NCI-H460 (cell line): Measurements from ENCODE around the gene CARS2.

RAMPAGE:
- cytosol, long total RNA = no peak
- long total RNA = no peak
- nucleus, long total RNA = no peak
These were observed 128.0 kb downstream of the COL4A1 start for GRCh38 chr13:110178713-110179527.

DNA sequence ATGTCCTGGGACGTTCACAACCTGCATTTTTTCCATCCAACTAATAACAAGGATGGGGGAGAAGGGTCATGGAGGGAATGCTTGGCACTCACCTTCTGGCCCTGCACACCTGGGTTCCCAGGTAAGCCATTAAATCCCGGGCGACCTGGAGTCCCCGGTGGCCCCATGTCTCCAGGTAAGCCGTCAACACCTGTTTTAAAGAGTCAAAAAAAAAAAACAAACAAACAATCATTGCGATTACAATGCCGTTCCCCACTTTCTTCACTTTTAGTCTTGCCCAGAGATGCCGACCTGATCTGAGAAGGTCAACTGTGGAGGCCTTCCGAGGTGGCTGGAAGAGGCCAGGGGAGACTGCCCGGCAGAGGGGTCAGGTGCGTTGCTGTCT, 125.8 kb downstream of the COL4A1 start:
RAMPAGE:
- cytosol, long total RNA = no peak
- long total RNA = no peak
- nucleus, long total RNA = no peak

DNA sequence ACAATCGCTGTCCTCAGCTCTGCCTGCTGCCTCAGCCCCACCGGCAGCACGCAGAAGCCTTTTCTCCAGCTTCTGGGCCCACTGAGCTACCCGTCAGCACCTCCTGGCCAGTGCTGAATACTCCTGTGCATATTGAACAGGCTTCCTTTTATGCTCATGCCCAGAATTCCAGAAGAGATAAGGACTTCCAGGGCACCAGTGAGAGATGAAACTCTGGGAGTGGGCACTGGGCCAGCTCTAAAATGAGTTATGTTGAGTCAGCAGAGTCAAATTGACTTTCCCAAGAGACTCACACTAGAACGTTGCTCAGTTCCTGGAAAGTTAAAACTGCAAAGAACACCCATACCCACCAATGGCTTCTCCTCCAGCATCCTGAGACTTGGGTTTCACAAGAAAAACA, 119.2 kb downstream of the COL4A1 start:
RAMPAGE:
- cytosol, long total RNA = no peak
- long total RNA = no peak
- nucleus, long total RNA = no peak

DNA sequence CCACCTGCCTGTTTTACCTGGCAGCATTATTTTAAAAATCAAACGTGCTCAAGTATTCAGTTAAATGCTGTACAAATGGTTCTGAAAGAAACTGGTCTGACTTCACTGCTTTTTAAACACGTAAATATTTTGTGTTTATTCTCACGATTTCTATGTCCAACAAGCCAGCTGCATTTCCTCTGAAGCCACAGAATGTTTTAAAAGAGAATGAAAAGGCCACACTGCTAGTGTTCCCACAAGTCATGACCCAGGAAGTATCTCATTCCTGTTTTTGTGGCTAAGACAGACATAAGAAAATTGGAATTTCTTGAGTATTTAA, 81.1 kb downstream of the COL4A1 start:
RAMPAGE:
- cytosol, long total RNA = no peak
- long total RNA = no peak
- nucleus, long total RNA = no peak

DNA sequence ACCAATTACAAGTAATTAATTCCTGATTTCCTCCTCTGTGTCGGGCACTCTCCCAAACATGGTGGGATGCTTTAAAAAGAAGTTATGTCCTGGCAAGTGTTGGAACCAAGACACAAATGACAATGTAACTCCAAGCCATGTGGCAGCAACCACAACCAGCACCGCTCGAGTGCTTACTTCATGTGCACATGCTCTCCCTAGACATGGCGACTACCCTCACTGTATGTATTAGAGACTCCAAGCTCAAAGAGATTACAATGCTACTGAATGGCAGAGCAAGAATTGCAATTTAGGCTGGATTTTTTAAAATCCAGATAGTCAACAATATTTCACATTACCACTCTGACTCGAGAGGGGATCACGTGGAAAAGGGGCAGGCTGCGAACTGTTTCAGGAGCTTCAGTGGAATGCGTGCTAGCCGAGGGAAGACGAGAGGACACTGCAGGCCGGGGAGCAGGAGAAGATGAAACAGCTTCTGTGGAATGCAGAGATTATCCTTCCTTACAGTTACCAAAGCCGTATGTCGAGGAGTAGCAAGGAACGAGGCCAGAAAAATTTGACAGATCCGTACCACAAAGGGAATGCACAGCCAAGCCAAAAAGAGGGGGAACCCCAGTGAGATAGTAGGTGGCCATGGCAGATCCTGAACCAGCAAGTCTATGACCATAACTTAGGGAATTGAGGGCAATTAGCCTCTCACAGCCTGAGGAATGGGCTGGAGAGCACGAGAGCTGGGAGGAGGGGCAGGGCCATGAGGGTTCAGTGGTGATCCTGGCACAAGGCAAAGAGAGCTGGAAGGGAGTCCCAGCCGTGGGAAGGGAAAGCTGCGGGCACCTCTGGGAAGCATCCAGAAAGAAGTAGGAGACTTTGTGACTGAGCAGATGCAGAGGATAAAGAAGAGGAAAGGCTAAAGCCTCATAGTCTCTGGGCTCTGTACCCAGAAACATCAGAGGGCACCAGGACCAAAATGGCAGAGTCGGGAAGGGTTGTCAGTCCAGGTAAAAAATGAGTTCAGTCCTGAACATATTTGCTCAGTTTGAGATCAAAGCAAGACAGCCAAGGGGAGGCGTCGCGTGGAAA, 5.3 kb downstream of the COL4A1 start:
RAMPAGE:
- cytosol, long total RNA = no peak
- long total RNA = no peak
- nucleus, long total RNA = no peak

GRCh38 chr13:110375871-110376461, 68.9 kb downstream of the COL4A2 start:
RAMPAGE:
- cytosol, long total RNA = no peak
- long total RNA = no peak
- nucleus, long total RNA = no peak

DNA sequence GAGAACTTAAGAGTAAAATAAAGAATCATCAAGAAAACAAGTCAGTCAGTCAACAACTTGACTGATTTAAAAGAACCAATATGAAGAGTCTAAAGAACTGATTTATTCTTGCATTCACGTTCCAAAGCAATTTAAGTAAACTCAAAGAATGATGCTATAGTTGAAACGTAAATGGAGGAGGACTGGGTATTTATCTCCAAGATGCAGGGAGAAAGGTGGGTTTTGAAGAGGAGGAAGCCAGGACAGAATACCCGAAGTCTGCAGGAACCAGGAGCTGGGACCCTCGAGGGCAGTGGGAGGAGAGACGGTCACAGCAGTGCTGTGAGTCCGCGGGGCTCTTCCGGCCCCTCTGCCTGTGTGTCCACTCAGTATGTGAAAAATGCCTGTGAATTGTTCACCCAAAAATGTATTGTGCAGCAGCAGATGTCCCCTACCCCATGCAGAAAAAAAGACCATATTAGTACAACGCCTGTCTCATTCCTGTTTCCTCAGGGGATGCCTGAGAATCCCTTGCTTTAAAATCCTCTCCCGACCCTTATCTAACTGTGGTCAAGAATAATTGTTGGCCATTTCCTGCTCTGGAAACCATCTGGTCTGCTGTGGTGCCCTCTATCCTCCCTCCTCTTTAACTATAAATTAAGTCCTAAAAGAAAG, 85.2 kb downstream of the COL4A2 start:
RAMPAGE:
- cytosol, long total RNA = no peak
- long total RNA = no peak
- nucleus, long total RNA = no peak

DNA sequence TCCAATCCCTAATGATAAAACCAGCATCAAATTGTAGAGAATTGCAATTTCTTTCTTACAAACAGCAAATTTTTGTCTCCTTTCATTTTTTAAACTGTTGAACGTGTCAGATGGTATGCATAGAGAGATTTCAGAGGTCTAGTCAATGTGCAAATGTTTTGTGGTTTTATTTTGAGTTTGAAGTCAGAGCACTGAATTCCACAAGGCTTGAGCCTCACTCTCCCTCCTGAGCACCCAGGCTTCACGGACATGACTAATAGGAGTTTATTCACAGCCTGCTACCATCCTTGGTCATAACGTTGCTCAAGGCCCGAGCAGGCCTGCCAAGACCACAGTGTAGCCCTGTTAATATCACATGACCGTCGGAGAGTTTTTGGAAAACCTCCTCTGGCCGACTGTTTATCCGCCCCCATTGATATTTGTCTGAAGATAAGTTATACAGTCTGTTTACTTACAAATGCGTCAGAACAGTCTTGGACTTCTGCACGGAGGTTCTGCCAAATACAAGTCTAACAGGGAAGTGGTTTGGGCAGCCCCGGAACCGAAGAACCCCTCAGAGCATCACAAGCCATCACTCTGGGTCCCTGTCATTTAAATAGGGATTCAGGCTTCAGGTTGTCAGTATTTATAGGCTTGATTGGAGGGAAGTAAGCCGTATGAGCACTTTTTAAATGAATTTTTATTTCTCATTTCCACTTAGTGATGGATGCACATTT, 89.8 kb downstream of the COL4A2 start:
RAMPAGE:
- cytosol, long total RNA = no peak
- long total RNA = no peak
- nucleus, long total RNA = no peak

DNA sequence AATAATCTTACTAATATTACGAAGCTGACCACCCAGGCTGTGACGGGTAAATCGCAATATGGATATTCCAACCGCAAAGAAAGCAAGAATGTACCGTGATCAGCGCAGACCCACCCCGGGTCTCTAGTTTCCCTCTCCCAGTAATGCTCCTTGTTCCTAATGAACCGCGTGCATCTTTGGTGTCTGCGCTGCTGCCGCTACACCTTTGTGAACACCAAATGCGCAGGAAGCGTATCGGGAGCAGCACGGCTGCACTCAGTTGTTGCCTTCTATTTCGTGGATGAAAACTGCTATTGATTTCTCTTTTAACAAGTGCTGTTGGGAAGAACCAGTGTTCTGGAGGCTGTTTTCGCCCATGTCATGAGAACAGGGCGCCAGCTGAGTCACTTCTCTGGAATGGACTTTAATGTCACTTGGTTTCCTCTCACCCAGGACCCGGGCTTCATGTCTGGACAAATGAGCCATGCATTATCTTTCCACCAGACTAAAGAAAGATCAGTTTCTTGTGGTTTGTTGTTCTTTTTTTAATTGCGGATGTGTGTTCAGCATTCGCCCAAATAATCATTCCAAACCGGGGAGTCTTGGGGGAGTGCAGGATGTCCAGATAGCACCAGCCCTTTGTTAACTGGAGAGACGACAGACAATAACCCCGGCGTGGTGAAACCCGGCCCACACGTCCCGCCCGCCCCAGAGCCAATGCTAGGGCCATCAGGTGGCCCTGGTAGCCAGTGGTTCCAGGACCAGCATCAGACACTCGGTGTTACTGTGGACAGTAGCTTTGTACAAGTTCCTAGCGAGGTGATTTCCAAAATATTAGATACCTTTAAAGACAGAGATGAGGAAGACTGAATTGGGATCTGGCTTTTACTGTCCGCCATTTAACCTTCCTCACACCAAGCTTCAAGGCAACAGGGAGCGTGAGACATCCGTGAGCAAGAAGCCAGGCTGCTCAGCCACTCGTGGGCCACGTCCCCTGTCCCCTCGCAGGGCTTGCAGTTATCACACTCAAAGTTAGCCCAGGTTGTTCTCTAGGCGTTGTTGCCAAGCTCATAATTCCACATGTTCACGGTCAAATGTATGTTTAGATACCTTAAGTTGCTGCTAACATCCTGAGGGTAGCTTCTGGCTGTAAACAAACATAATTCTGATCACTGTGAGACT, 102.6 kb downstream of the COL4A2 start:
RAMPAGE:
- cytosol, long total RNA = no peak
- long total RNA = no peak
- nucleus, long total RNA = no peak

RAMPAGE:
- cytosol, long total RNA = no peak
- long total RNA = no peak
- nucleus, long total RNA = no peak
These were observed 112.0 kb downstream of the COL4A2 start for GRCh38 chr13:110418801-110419835.

RAMPAGE:
- cytosol, long total RNA = no peak
- long total RNA = no peak
- nucleus, long total RNA = no peak
These were observed 111.4 kb downstream of the RAB20 start for GRCh38 chr13:110449955-110450594.

DNA sequence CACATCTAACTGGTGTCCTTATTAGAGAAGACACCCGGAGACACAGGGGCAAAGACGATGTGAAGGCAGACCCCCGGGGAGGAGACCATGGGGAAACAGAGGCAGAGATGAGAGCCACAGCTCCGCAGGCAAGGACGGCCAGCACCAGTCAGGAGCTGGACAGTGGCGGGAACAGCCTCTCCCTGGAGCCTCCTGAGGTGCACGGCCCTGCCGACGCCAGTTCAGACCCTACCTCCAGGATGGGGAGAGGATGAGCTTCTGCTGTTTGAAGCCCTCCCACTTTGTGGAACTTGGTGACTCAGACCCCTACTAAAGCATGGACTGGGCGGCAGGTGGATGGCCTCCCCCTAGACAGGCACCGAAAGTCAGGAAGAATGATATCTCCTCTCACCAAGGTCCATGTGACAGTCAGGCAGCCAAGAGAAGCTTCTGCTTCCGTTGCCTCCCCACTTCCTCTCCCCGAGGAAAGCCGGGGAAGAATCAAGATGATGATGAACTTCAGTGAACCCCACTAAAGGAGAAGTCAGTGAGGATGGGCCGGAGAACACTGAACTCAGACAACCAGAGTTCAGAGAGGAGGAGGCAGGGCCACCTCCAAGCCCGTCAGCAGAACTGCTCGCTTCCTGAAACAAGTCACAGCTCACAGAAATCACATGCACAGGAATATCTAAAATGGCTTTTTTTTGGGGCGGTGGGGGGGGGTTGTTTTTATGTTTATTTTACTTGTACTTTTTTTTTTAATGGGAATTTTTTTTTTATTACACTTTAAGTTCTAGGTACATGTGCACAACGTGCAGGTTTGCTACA, 25.3 kb downstream of the RAB20 start:
RAMPAGE:
- cytosol, long total RNA = no peak
- long total RNA = no peak
- nucleus, long total RNA = no peak

RAMPAGE:
- cytosol, long total RNA = no peak
- long total RNA = no peak
- nucleus, long total RNA = no peak
These were observed 22.8 kb downstream of the RAB20 start for GRCh38 chr13:110538507-110539361.

RAMPAGE:
- cytosol, long total RNA = no peak
- long total RNA = no peak
- nucleus, long total RNA = no peak
These were observed 5.4 kb downstream of the RAB20 start for GRCh38 chr13:110556154-110556499.

DNA sequence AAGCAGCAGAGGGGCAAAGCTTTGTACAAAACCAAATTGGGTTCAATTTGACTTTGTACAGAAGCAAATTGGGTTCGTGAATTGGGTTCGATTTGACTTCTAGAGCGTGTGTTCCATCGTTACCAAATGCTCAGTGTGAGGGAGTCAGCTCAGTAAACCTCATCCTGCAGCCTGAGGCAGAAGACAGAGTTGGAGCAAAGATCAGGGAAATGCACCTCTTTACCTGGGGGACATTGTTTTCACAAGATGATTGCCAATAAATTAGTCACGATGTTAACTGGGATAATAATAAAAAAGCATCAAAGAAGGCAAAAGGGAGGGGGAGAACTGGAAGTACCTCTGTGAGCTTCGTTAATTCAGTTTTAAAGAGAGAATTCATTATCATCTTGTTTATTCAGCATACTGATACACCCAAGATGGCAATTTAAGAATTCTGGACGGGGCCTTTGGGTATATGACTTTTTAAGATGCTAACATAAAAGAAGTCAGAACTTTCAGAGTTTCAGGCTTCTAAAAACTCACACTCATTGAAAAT, 1.4 kb downstream of the RAB20 start:
RAMPAGE:
- cytosol, long total RNA = no peak
- long total RNA = no peak
- nucleus, long total RNA = no peak

GRCh38 chr13:110635570-110635929, 20.2 kb downstream of the NAXD start:
RAMPAGE:
- cytosol, long total RNA = no peak
- long total RNA = no peak
- nucleus, long total RNA = no peak

DNA sequence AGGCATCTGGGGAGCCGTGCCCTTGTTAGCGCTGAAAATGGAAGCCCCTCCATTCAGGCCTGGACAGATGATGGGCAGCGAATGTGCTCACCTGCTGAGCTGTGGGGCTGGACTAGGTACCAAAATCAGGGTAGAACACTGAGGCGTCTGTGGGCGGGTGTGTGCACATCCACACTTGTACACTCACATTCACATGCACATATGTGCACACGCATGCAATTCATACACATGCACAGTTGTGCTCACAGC, 20.7 kb downstream of the NAXD start:
RAMPAGE:
- cytosol, long total RNA = no peak
- long total RNA = no peak
- nucleus, long total RNA = no peak

GRCh38 chr13:110644760-110645633, 29.7 kb downstream of the NAXD start:
RAMPAGE:
- cytosol, long total RNA = no peak
- long total RNA = no peak
- nucleus, long total RNA = no peak

GRCh38 chr13:110646462-110646801, 31.1 kb downstream of the NAXD start:
RAMPAGE:
- cytosol, long total RNA = no peak
- long total RNA = no peak
- nucleus, long total RNA = no peak

DNA sequence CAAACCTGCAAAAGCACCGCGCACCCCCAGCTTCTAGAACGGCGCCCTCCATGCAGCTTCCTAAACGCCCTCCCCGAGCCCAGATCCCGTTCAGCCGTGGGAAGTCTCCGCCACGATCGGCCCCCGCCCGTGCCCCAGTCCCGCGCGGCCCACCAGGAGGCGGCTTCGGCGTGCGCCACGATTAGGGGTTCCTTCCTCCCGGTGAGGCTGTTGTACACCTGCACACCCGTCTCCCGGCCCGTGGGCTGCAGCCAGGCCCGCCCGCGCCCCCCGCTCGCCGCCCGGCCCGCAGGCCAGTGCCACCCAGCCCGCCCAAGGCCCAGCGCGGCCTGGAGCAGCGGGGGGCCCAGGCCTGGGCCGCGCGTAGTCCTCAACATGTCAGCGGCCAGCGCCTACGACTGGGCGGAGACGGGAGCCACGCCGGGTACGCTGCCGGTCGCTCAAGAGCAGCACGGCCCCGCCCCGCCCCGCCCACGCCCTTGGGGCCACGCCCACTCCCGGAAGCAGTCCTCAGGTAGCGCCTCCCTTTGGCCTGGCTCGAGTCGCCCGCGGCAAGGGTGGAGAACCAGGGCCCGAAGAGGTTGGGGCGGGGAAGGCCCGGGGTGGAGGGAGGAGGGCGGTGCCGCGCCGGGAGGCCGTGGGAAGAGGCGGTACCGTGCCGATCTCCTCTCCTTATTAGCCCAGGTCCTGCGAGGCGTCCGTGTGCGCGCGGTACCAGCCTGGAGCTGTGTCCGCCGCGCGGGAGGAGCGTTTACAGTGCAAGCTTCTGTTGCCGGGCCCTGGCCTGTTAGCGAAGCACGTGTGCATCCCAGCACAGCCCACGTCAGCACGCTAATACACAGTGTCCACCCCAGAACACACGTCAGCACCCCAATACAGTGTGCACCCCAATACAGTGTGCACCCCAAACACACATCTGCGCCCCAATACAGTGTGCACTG, at the start of gene CARS2:
CARS2 (minus strand) TSS at position 400 of the 941 bp plus-strand sequence.
RAMPAGE:
- cytosol, long total RNA = no peak
- long total RNA = no peak
- nucleus, long total RNA = no peak